Caco-2 (cell line): Measurements from ENCODE around the genes VEZT and METAP2.

GRCh38 chr12:94149540-94150328 lies 1.4 kb downstream of the PLXNC1 start:
- PRO-cap, result bidirectional peak, plus-strand start at chr12:94149974, minus-strand start at chr12:94149969
- RRBS, result 3% methylated on average over 12 of the region's 78 CpGs

DNA sequence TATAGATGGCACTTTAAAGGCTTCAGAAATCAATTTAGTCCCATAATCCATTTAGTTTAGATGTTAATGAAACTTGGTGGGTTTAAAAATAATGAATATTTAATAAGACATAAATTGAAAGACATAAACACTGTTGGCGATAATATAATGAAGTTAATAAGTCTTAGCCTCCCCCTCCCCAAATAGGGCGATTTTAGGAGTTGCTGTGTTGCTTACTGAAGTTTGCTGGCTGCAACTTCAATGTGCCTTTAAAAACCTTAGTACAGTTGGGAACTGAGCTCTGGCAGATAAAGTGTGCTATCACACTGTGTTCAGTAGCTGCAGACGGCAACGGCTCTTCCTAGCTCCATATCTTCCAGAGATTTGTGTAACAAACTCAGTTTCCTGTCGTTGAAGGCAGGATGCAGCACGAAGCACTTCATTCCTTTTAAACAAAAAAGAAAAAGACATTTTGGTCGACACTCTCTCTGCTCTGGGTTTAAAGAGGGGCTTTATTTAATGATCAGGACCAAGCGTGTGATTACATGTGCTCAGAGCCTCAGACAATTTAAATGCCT lies 19.6 kb downstream of the PLXNC1 start:
- PRO-cap, result no peak
- RRBS, result no CpG with 5 or more reads among the region's 8 CpGs

GRCh38 chr12:94244313-94244551 lies 95.9 kb downstream of the PLXNC1 start:
- PRO-cap, result no peak
- RRBS, result no CpG with 5 or more reads among the region's 3 CpGs

DNA sequence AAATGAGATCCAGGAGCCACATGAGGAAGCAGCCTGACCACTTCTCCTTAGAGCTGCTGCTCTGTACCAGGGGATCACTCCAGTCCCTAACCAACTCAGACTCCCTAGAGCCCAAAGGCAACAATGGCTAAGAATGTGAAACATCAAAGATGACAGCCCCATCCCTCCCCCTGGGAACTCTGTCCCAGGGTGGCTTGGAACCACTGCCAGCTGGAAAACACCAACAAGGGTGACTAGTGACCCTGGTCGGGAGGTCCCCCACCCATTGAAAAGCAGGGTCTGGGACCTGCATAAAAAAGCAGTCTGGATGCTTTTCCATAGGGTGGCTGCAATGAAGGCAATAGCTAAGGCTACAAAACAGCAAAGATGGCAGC lies 137.0 kb downstream of the CEP83 start:
- PRO-cap, result no peak
- RRBS, result no CpG with 5 or more reads among the region's 1 CpG

DNA sequence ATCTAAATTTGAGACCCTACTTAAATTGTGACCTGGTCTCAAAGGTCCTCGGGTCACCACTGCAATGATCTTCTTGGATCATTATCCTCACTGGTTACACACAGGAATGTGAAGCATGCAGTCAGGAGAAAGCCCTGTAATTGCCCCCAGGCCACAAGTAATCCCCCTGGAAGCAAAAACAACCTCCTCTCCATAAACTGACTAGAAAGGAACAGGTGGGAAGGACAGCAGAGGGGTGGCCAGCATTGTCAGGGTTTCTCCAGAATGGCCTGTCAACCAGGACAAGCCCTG lies 36.2 kb downstream of the TMCC3 start:
- PRO-cap, result bidirectional peak, plus-strand start at position 204 of the sequence, minus-strand start at position 61 of the sequence
- RRBS, result no CpG with 5 or more reads among the region's 1 CpG

GRCh38 chr12:94615808-94616851 lies 34.2 kb downstream of the TMCC3 start:
- PRO-cap, result bidirectional peak, plus-strand start at chr12:94616097, minus-strand start at chr12:94615993; bidirectional peak, plus-strand start at chr12:94616508, minus-strand start at chr12:94616461
- RRBS, result no CpG with 5 or more reads among the region's 18 CpGs

GRCh38 chr12:94941467-94942019 lies 62.0 kb downstream of the NDUFA12 start:
- PRO-cap, result no peak
- RRBS, result no CpG with 5 or more reads among the region's 8 CpGs

- PRO-cap, result no peak
- RRBS, result no CpG with 5 or more reads among the region's 4 CpGs
Observed at GRCh38 chr12:95103258-95103685, 29.9 kb upstream of the NR2C1 start.

- PRO-cap, result bidirectional peak, plus-strand start at chr12:95217812, minus-strand start at chr12:95217420
- RRBS, result 4% methylated on average over 7 of the region's 20 CpGs
Observed at GRCh38 chr12:95217724-95217986, at the start of gene VEZT. Gene VEZT (plus strand): TSS chr12:95217807.

- PRO-cap, result no peak
- RRBS, result no CpG with 5 or more reads among the region's 5 CpGs
Observed at GRCh38 chr12:95225509-95226274, 8.1 kb downstream of the VEZT start.

GRCh38 chr12:95385718-95386235 lies 88.2 kb upstream of the METAP2 start:
- PRO-cap, result no peak
- RRBS, result no CpG with 5 or more reads among the region's 5 CpGs

DNA sequence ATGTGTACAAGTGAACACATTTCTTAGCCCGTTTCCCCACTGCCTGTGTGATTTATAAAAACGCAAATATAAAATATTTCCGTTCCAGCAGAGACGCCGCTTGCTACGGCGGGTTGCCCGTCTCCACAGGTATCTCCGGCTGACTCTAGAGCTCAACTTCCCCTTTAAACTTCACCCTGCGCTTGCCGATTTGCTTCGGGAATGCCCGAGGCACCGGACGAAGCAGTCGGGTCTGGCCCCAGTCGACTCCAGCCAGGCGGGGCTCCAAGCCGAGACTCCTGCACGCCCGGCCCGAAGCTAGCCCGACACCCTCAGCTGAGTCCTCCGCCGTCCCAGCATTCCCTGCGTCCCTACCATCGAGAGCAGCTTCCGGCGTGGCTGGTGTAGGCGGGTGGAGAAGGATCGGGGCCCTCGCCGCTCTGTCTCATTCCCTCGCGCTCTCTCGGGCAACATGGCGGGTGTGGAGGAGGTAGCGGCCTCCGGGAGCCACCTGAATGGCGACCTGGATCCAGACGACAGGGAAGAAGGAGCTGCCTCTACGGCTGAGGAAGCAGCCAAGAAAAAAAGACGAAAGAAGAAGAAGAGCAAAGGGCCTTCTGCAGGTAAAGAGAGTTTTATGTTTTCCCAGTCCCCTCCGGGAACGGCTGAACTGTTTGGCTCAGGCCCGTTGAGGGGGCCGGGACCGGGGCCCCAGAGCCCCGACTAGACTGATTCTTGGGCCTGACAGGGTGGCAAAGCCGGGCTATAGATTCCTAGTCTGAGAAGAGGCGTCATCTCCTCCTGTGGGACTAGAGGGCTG lies at the start of gene METAP2:
TSS of gene METAP2 (plus strand) at position 424 of the 799 bp plus-strand sequence.
- PRO-cap, result bidirectional peak, plus-strand start at position 427 of the sequence, minus-strand start at position 277 of the sequence
- RRBS, result 3% methylated on average over 29 of the region's 51 CpGs

DNA sequence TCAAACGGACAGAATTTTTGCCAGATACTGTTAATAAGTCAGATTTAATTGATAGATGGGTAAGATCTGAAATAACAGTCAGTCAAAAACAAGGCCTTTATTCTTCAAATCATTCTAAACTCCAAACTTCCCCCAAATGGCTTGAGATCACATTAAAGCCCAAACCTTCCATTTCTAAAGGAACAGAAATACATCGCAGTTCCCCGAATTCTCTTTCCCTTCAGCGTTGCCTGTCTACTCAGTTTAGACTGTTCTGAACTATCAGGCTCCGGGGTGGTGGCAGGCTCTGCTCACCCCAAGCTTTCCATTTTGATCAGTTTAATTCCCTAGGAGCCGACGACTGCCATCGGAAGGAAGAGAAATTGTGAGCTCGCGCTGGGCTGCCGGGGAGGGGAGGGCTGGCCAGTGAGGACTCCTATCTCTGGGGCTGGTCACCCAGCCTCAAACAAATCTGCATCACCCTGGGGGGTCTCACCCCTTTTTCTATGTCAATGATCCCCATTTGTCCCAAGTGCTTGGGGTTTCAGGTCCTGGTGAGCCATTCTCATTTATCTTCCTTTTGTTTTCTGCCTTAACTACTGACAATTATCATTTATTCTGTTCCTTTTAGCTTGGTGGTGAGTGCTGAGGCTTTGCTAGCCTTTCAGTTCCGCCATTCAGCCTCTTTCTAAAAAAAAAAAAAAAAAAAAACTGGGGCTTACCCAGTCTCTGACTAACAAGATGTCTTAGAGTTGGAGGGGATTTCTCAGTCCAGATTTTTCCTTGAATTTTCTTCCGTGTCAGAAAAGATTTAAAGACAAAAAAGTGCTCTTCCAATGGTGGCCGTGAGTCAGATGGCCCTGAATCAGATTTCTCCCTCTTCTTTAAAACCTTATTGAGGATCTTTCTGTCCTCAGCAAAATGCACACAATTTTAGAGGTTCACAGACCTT lies 22.7 kb upstream of the USP44 start:
- PRO-cap, result no peak
- RRBS, result 67% methylated on average over 1 of the region's 14 CpGs

DNA sequence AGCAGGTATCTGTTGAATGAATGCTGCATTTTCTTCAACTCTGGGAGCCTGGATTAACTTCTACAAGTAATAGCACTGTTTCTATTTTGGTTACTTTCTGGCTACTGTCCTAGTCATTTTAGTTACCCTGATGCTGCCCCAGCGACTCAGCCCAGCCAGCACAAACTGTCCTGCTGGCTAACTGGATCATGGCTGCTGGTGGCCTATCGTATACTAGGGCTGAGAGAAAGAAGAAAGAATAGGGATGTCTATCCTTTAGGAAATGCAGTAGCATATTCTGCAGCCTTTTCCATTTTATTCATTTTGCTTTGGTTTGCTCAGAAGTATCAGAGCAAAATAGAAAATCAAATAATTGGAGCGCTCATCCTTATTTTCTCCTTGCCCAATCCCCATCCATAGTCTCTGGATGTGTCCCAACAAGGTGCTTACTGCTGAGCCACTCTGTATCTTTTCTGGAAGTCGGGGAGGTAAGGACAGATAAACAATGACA lies 53.8 kb downstream of the NTN4 start:
- PRO-cap, result no peak
- RRBS, result no CpG with 5 or more reads among the region's 4 CpGs

GRCh38 chr12:95940229-95940972 lies 2.0 kb downstream of the CCDC38 start:
- PRO-cap, result no peak
- RRBS, result no CpG with 5 or more reads among the region's 8 CpGs

DNA sequence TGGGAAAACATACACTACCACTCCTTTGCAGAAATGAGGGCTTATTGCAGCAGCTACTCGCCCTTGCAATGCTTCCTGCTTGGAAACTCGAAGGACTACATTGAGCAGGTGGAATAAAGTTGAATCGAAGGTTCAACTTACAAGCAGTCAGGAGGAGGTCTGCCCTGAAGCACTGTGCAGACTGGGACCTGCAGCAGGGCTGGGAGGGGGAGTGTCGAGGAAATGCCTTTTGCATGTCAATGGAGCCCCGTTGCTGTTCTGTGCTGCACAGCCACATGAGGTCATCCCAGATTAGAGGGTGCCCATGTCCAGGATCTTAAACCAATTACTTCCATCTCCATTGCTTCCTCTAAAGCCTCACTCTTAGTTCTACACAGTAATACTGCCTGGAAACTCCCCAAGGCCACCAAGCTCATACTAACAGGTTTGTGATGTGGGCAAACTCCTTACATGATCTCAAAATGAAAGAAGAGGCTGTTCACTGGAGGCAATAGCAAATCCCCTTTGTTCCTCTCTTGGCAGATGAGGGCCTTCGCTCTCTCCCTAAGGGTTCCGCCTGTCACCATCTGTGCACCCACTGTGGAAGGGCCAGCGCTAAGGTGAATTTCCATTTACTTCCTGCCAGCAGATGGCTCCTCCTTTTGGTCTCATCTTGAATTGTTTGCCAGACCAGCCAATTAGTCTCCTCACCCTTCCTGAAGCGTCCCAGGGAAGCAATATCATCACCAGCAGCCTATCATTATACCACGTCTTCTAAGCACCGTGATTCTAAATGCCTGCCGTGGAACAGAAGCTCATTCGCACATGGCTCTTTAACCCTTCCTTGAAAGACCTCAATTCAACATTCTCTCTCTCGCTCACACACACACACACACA lies 35.4 kb upstream of the LTA4H start:
- PRO-cap, result no peak
- RRBS, result no CpG with 5 or more reads among the region's 14 CpGs

GRCh38 chr12:96309129-96309657 lies 91.0 kb downstream of the CDK17 start:
- PRO-cap, result no peak
- RRBS, result no CpG with 5 or more reads among the region's 3 CpGs

DNA sequence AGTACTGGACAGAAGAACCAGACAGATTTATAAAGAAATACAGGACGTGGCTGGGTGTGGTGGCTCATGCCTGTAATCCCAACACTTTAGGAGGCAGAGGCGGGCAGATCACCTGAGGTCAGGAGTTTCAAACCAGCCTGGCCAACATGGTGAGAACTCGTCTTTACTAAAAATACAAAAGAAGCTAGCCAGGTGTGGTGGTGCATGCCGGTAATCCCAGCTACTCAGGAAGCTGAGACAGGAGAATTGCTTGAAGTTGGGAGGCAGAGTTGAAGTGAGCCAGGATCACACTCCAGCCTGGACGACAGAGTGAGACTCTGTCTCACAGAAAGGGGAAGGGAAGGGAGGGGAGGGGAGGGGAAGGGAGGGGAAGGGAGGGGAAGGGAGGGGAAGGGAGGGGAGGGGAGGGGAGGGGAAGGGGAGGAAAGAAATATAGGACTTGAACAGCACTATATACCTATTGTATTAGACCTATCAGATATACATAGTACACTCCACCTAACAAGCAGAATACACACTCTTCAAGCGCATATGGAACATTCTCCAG lies 52.9 kb downstream of the CDK17 start:
- PRO-cap, result no peak
- RRBS, result no CpG with 5 or more reads among the region's 6 CpGs

- PRO-cap, result no peak
- RRBS, result no CpG with 5 or more reads among the region's 4 CpGs
Observed at GRCh38 chr12:96397885-96398418, 2.3 kb downstream of the CDK17 start.

- PRO-cap, result no peak
- RRBS, result no CpG with 5 or more reads among the region's 1 CpG
Observed at GRCh38 chr12:96398777-96398851, 1.6 kb downstream of the CDK17 start.